Metastatic Breast Carcinoma in the Brain (tissue), 10 donors: ENCODE measurements around the genes ROBO2 and HTR1F.

DNA sequence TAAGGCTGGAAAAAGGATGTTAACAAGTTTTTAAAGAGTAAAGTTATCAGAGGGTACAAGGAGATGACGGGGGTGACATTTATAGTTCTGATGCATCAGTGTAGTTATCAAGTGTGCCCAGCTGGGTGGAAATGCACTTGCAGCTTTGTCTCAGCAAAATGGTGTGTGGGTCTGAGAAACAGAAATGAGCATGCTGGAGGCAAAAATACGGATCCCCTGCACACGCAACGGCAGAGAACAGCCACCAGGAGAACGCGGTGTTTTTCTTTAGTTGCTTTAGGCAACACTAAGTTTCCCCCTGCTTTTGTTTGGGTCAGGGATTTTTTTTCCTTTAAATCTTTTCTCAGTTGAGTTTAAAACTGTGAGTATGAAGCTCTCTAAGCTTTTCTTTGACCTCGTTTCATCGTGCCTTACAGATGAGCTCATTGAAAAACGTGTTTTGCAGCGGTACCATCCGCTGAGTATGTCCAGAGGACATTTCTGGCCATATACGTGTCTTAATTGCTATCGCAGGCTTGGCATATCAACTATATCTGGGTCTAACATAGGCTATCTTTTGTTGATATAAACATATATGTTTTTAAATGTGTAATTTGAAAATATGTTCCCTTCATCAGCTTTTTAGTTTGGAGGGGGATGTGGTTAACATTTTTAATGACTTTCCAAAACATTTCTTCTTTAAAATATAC, 205.3 kb downstream of the PDZRN3 start:
- PRO-cap, 10 experiments: no peak in any of the 10 experiments

DNA sequence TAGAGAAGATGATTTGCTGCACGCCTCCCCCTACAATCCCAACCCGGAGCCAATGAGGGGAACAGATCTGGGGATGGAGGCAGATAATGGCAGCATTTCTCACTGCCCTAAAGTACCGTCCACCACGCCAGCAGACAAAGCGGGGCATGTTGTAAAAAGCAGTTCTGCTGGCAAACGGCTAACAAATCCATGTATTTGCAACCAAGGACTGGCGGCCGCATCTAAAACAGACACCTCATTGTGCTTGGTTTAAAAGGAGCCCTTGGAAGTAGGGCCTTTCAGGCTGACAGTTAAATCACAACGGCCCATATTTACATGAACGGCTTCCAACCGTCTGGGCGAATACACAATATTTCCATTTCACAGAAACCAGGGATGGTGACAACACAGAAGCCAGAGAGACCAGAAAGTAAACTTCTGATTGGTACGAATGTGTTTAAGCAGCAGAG, 113.2 kb downstream of the PDZRN3 start:
- PRO-cap, 10 experiments: no peak in any of the 10 experiments

GRCh38 chr3:73614195-73614847, 10.4 kb downstream of the PDZRN3 start:
- PRO-cap, 10 experiments: no peak in any of the 10 experiments

DNA sequence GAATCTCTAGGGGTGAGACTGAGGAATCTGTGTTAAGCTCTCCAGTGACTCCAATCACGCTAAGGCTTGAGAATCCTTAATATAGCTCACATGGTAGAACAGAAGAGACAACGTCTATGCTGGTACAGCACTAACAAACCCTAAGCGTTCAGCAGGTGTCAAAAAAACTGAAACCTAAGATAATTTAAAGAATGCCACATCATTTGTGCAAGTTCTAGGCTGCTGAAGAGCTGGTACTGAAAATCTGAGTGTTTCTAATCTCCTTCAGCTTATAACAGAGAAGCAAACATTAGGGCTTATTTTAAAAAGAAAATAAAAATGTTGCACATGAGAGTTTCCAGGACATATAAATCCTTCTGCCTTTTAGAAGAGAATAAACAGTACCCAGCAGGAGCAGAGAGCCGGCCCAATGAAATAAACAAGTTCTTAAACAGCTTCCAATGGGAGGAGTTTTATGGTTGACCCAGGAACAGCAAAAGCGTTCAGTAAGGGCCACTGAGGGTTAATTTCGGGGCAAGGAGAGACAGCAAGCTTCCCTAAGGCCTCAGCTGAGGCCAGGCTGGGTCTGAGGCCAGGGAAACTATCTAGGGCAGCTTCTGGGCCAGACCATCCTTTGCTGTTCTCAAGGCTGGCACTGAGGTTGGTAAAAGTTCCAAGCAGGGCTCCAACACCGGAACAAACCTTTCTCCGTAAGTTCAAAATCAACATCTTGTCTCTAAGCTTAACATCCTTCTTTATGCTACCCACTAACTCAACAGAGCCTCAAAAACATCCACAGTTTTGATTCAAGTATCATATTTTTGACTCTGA, 3.4 kb downstream of the PDZRN3 start:
- PRO-cap, 10 experiments: no peak in any of the 10 experiments

DNA sequence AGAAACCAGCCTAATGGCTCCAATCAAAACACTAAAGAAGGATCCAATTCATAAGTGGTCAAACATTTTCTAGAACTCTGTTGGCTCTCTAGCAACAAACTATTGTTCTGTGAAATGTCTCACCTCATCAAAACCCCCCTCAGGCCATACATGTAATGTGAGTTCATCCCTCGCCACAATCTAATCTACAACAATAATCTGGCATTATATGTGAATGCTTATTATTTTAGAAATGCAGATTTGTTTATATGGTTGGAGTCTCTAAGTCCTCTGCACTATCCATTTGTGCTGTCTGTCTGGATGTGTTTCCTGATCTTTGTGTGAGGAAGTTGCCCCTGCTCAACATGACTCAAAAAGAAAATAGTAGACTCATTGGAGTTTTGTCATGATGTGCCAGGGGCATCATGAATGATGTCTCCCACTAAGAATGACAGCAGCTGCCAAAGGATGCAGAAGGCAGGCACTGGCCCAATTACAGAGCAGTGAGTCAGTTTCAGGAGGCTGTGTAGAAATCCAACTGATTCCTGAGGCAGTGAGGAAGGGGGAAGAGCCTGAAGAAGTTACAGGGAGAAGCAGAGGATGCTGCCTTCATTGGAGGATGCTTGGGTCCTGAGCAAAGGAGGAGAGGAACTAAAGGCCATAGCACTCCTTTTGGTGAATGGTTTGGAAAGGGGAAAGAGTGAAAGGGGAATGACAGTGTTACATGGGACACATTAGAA, 161.7 kb upstream of the PDZRN3 start:
- PRO-cap, 10 experiments: peak in 1 of 10 experiments; most common plus-strand start position 532 of the sequence (in 1)

DNA sequence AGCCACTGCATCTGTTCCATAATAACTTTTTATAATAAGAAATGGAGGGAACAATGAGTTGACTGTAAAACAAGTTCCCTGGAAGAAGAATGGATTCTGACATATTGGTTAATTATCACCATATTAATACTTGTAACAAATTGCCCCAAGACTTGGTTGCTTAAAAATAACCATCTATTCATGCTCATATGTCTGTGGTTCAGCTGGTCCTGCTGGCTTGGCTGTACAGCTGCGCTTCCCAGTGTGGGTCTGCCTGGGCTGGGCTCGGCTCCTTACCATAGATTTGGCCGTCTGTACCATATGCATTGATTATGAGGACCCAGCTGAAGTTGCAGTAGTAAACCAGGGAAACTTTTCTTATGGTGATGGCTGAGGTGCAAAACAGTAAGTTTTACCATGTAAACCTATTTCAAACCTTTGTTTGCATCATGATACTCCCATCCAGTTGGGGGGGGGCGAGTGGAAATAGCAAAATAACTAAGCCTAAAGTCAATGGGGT, 15.3 kb upstream of the CNTN3 start:
- PRO-cap, 10 experiments: peak in 6 of 10 experiments; most common plus-strand start position 211 of the sequence (in 6)

- PRO-cap, 10 experiments: no peak in any of the 10 experiments
Observed at GRCh38 chr3:74643664-74644143, 29.2 kb upstream of the CNTN3 start.

DNA sequence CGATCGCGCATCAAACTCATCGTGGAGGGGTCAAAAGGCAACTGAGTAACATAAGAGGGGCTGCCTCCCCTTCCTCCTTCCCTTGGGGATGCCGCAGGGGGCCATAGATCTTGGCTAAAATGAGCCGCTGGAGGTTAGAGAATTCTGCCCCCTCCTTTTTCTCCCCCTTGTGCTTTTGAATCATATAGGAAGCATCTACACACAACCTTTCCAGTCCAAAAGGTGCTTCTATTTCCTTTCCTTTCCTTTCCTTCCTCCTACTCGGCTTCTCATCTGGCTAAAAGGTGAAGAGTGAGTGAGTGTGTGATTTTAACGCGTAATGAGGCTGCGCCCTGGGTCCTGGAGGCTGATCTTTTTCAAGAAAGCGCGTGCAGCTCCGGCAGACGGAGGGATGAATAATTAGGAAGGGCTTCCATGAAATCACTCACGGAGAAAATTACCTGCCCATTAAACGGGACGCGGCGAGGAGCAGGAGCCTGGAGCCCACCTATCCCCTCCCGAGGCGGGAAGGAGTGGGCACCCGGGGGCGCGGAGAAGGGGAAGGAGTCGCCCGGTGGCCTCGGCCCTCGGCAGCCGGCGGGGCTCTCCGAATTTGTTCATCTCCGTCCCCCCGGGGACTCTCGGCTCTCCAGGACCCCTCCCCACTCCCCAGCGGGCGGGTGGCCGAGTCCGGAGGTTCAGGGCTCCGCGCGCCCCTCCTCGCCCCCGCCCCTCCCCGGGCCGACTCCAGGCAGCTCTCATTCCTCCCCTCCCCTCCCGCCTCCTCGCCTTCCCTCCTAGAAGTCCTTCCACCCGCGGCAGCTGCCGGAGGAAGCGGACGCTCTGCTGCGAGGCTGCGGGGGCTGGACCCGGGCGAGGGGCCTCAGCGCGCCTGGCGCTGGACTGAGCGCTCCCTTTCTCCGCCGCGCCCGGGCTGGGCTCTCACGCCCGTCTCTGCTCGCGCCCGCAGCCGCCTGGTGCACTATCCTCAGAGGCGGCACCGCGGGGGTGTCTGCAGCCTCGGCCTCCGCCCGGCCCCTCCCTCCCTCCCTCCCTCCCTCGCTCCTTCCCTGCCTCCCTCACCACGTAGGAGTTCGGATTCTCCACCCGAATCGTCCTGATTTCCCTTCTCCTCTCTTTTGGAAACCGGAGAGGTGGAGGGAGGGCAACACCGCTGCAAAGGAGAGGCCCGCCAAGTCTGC, at the start of gene ROBO2:
Gene ROBO2 (plus strand): TSS at position 1,065 of the 1,181 bp plus-strand sequence.
- PRO-cap, 10 experiments: peak in 5 of 10 experiments; most common plus-strand start position 359 of the sequence (in 1); most common minus-strand start position 935 of the sequence (in 5)

DNA sequence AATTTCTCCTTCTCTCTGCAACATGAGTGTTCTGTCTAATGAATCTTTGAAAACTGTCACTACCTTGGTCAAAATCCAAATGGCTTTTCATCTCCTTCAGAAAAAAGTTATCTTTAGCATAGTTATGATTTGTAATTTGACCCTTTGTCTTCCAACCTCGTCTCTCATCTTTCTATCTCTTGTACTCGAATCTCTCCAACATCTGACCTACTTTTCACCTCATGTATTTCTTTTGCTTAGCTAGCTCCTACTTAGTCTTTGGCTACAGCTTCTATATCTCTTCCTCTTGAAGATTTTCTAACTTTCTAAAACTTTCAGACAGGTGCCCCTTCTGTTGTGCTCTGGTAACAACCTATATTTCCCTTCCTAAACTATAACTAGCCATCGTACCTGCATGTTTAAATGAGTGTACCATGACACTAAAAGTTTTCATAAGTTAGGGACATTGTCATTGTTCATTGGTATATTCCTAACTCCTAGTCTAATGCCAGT, 971.0 kb downstream of the ROBO1 start:
- PRO-cap, 10 experiments: no peak in any of the 10 experiments

DNA sequence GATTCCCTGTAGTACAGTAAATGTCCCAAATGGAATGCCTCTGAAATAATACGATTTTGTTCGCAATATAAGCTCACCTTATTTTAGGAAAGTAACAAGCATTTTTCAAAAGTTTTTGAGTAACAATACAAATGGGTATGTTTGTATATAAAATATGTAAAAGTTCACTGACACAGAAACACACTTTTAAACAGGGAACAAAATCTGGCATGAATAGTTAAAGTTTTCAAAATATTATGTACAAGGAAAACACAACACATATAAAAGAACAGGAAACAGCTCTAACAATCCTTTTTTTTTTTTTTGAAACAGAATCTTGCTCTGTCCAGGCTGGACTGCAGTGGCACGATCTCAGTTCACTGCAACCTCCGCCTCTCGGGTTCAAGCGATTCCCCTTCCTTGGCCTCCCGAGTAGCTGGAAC, 846.3 kb downstream of the ROBO1 start:
- PRO-cap, 10 experiments: no peak in any of the 10 experiments

DNA sequence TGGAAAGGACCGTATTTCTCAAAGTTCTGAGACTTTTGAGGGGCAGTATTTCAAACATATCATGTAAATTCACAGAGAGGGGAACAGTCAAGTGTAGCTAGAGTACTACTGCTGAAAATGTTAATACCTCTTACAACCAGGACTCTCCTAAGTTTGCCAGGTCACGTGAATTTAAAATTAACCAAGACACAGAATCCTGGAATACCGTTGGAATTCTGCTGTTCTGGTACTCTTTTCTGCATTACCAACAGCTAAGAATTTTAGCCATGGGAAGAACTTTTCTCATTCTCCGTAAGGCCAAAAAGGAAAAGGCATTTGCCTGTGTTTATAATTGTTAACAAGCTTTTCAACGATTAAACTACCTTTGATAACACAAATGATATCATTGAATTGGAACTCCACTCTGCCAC, 567 bp upstream of the GBE1 start:
- PRO-cap, 10 experiments: no peak in any of the 10 experiments

GRCh38 chr3:84242741-84243096, 716.1 kb upstream of the CADM2 start:
- PRO-cap, 10 experiments: peak in 2 of 10 experiments; most common plus-strand start chr3:84242815 (in 2)

DNA sequence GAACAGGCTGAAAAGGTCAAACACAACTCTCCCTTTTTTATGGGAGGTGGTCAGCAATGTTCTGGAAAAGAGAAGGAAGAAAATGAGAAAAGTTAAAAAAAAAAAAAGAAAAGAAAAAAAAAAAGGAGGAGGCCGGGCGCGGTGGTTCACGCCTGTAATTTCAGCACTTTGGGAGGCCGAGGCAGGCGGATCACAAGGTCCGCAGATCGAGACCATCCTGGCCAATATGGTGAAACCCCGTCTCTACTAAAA, 743.1 kb downstream of the VGLL3 start:
- PRO-cap, 10 experiments: no peak in any of the 10 experiments

GRCh38 chr3:86793659-86794409, 197.1 kb downstream of the VGLL3 start:
- PRO-cap, 10 experiments: no peak in any of the 10 experiments

- PRO-cap, 10 experiments: no peak in any of the 10 experiments
Observed at GRCh38 chr3:86968545-86969202, 22.3 kb downstream of the VGLL3 start.

- PRO-cap, 10 experiments: no peak in any of the 10 experiments
Observed at GRCh38 chr3:86987077-86987833, 3.7 kb downstream of the VGLL3 start.

DNA sequence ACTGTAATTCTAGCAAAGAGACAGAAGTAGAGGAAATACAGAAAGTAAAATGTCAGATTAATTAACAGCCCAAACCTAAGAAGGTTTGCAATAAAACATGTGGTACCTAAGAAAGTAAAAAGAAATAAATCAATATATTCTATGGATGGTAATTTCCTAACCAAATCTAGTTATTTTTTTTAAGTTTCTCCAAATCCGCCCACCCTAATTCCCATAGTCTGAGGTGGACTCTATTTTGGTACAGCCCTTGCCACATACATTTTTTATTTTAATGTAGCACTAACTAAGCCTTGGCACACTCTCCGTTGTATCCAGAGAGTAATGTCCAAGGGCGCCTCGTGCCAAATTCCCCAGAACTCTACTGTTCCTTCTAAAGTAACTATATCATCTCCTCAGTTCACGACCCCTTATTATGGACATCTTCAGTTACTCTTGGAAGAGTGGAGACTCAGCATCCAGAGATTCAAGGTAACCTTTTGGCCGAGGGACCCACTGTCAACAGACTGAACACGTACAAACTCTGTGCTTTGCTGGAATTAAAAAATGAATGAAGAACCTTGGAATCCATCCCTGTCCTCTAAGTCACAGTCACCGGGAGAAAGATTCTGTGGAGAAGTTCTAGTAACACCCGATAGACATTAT, 1.3 kb downstream of the VGLL3 start:
- PRO-cap, 10 experiments: no peak in any of the 10 experiments

DNA sequence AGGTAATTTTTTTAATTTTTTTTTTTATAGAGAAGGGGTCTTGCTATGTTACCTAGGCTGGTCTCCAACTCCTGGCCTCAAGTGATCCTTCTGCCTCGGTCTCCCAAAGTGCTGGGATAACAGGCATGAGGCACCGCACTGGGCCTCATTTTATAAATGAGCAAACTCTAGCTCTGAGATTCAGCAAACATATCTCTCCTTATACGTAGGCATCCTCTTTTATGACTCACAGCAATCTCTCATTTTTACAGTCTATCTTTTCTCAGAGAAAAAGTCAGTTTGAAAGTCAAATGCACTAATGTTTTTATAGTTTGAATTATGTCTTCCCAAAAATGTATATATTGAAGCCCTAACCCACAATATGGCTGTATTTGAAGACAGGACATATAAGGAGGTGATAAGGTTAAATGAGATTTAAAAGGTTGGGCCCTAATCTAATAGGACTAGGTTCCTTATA, 1.2 kb upstream of the VGLL3 start:
- PRO-cap, 10 experiments: no peak in any of the 10 experiments

- PRO-cap, 10 experiments: no peak in any of the 10 experiments
Observed at GRCh38 chr3:86993742-86994079, 2.8 kb upstream of the VGLL3 start.

DNA sequence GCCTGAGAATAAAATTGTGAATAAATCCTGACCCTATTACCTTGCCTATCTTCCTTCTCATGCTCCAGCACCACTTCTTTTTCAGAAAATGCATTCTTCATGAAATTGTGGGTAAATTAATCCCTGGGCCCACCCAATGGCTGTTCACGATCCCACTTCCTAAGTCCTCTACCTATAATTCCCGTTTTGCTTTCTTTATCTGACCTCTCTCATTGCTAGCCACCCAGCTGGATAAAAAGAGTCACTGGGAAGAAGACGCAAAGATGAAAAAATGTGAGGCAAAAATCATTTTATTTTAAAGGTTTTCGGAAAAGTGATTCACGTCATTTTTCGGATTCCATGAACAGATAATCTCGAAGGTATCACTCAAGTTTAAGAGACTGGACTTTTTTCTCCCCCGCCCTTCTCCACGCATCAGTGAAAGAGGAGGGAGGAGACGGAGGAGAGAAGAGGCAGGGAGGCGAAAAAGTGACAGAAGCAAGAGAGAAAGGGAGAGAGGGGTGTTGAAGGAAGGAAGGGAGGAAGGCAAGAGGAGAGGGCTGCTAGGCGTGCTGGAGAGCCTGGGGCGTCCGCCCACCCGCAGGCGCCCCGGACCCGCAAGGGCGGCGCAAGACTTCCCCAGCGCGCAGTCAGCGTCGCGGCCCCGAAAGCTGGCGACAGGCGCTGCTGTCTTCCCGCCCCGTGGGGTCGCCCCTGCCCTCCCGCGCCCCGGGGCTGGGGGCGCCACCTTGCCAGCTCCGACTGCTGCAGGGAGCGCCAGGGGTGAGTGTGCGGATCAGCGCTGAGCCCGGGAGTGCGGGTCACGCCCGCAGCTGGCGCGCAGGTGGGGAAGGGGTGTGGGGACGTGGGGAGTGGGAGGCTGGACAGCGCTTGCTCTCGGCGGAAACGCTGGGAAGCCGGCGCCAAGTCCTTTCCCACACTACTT, at the start of gene HTR1F:
Gene HTR1F (plus strand): TSS at position 626 of the 925 bp plus-strand sequence.
- PRO-cap, 10 experiments: no peak in any of the 10 experiments